Vagina (tissue), 1 donor: ENCODE results near the genes TMEM81, RBBP5, CDK18 and ELK4.

DNA sequence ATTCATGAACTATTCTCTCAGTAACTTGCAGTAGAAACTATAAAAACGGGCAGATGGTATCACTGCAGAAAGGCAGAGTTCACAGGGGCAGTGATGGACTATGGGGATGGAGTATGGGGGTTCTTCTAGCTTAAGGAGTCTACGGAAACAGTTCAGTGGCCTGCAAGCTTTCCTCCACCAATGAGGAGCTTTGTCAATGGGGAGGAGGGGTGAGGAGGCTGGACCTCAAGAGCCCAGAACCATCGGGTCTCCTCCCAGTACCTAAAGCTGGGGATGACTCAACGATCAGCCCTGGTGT lies 11.6 kb downstream of the TMEM81 start:
- PRO-cap: no peak
- RAMPAGE, long total RNA: no peak

DNA sequence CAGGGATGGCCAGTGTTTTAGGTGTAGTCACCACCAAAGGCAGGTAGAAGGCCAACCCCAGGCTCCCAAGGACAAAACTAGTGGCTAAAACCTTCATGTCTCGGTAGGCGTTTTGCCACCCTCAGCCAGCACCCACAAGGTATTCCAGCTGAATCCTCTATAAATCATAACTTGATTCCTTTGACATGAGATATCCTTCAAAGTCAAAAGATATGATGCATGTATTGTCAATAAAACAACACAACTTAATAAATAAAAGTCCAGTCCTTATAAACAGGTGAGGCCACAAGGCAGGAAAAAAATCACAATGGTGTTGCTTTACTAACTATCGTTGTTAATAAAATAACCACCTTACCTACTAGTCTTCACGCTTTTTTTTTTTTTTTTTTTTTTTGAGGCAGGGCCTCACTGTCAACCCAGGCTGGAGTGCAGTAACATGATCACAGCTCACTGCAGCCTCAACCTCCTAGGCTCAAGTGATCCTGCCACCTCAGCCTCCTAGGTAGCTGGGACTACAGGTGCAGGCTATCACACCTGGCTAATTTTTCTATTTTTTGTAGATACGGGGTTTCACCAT lies at the start of gene TMEM81:
TSS of gene TMEM81 (minus strand) at position 237 of the 577 bp plus-strand sequence.
- PRO-cap: no peak
- RAMPAGE, long total RNA: no peak

GRCh38 chr1:205121276-205122164 lies at the start of gene RBBP5:
Gene RBBP5 (minus strand): TSS chr1:205121978.
- PRO-cap: bidirectional peak, plus-strand start at chr1:205122295, minus-strand start at chr1:205121975
- RAMPAGE, long total RNA: start-site peak on the minus strand at chr1:205121971-205121978, 51 reads

DNA sequence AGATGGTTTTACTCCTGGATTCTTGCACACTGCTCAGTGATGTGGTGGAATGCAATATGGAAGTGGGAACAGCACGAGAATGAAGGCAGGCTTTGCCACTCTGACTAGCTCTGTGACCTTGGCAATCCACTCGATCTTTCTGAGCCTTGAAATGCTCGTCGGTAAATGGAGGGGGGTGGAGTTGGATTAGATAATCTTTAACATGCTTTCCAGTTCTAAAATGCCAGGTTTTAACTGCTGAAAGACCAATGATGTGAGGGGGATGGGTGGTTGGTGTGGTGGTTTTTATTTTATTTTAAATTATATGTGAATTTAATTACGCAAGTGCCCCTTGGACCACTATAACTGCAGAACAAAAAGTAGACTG lies 20.2 kb downstream of the DSTYK start:
- PRO-cap: no peak
- RAMPAGE, long total RNA: no peak

DNA sequence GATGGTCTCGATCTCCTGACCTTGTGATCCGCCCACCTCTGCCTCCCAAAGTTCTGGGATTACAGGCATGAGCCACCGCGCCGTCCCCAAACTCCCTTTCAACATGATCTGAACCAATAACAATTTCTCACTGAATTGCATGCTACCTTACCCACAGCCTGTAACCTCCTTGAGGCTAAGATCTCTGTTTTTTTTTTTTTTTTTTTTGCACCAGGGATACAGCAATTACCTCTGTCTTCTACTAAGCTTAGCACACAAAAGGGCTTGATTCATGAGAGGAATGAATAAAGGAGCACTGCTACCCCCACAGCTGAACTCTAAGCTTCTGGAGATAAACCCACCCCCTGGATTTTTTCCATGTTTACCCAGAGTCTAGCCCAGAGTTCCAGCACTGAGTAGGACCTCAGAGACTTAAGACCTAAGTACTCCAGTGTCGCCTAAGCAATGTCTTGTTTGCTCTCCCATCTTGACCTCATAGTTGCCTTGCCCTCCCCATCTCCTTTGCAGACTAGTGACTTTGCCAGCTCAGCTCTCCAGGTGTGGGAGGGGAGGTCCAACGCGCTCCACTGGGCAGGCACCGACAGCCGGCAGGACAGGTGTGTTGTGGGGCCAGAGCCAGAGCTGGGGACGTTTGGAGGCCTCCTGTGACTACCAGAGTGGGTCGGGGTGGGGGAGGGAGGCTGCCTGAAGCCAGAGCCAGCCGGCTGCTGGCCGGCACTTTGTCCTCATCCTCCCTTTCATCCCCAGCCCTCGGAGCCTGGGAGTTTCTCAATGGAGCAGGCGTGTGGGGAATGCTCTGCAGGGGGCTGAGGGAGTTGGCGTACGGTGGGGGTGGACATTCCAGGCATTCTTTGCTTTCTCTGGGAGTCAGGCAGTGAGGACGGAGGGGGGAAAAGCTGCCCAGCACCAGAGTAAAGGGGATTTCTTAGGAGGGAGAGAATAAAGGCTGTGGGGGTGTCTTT lies 20.5 kb downstream of the NUAK2 start:
- PRO-cap: no peak
- RAMPAGE, long total RNA: no peak

DNA sequence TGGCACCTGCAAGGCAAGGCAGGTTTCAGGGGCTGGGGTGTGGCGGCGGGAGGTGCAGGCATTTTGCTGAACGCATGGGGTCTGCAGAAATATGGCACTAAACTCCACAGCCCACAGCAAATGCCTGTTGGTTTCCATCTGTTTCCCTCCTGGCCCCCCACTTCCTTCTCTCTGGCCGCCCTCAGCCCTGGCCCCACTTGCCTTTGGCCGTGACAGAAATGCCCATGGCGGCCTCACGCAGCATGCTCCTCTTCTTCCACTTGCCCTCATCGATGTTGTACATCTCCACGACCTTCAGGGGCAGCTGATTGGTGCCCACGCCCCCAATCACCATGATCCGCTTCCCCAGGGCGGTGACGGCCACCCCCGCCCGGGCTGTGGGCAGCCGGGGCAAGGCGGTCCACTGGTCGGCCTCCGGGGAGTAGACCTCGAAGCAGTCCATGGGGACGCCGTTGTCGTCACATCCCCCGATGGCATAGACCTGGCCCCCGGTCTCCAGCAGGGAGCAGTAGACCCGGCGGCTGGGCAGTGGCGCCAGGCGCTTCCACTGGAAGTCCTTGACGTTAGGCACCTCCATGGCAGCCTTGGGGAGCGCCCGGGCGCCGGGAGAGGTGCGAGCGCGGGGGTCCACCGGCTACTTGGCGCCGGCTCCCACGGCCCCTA lies 13.6 kb downstream of the KLHDC8A start:
- PRO-cap: no peak
- RAMPAGE, long total RNA: start-site peak on the minus strand centred at position 446 of the sequence, 163 bp wide, 14 reads

GRCh38 chr1:205352488-205352931 lies 4.2 kb downstream of the KLHDC8A start:
- PRO-cap: no peak
- RAMPAGE, long total RNA: no peak

GRCh38 chr1:205354747-205355514 lies 1.8 kb downstream of the KLHDC8A start:
- PRO-cap: no peak
- RAMPAGE, long total RNA: no peak

- PRO-cap: no peak
- RAMPAGE, long total RNA: no peak
These were observed 3.3 kb upstream of the KLHDC8A start for GRCh38 chr1:205359596-205360801.

DNA sequence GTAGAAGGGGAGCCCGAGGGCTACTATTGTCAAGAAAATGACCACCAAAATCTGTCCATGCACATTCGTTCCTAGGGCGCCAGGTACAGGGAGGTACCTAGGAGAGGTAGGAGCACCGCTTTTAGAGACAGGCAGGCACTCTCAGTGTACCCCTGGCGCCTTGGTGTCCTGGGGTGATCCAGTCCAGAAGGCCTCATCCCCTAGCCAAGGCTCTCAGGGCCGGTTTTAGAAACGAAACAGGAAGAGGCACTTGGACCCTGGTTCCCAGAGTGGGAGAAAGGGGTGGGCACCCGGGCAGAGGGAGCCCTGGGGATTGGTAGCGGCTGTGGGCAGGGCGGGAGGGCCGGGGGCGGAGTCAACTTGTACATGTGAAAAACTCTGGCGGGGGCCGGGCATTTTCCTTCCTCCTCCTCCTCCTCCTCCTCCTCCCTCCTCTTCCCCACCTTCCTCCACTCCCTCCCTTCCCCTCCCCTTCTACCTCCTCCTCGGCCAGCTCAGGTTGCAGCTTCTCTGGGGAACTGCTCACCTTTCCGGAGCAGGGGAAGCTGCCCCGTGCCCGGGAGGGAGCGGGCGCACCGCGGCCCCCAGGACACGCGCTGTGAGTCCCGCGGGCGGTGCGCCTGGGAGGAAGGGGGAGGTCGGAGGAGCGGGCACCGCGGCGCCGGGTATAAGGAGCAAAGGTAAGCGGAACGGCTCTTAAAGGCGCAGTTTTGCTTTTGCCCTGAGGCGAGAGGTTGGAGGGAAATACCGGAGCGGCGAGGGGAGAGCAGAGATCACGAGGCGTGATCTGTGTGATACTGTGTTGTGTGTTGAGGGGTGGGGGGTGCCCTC lies at the start of gene CDK18:
TSS of gene CDK18 (plus strand) at position 471 of the 831 bp plus-strand sequence.
- PRO-cap: bidirectional peak, plus-strand start at position 367 of the sequence, minus-strand start at position 227 of the sequence
- RAMPAGE, long total RNA: start-site peak on the plus strand centred at position 464 of the sequence, 27 bp wide, 27 reads

GRCh38 chr1:205505030-205505654 lies 673 bp downstream of the CDK18 start:
- PRO-cap: no peak
- RAMPAGE, long total RNA: no peak

DNA sequence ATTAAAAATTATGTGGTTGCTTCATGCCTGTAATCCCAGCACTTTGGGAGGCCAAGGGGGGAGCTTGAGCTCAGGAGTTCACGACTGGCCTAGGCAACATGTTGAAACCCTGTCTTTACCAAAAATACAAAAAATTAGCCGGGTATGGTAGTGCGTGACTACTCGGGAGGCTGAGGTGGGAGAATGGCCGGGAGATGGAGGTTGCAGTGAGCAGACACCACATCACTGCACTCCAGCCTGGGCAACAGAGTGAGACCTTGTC lies 2.1 kb downstream of the ELK4 start:
- PRO-cap: no peak
- RAMPAGE, long total RNA: no peak

GRCh38 chr1:205631943-205632128 lies at the start of gene ELK4:
Gene ELK4 (minus strand): TSS chr1:205632011.
- PRO-cap: bidirectional peak, plus-strand start at chr1:205632026, minus-strand start at chr1:205631991
- RAMPAGE, long total RNA: no peak

DNA sequence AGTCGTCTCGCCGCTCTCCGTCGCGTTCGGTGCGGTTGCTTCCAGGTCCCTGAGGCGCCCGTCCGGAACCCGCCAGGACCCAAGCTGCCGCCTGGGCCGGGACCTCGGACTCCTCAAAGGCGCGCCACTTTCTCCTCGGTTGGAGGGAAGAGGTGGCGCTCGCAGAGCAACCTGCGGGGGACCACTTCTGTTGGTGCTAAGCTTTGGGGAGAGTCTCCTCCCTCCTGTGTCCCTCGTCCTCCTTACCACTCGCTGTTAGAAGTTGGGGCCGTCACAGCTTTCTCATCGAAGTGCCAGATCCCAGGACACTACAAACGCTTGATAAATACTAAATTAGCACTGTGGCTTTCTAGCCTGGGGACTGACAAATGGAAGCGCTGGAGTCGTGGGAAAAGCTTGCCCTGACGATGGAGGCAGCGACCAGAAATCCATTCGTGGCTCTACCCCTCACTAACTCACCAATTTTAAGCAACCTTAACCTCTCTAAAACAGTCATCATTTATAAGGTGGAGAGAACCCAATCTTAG lies 381 bp upstream of the ELK4 start:
- PRO-cap: no peak
- RAMPAGE, long total RNA: no peak

GRCh38 chr1:205639376-205639898 lies 7.6 kb upstream of the ELK4 start:
- PRO-cap: no peak
- RAMPAGE, long total RNA: no peak

DNA sequence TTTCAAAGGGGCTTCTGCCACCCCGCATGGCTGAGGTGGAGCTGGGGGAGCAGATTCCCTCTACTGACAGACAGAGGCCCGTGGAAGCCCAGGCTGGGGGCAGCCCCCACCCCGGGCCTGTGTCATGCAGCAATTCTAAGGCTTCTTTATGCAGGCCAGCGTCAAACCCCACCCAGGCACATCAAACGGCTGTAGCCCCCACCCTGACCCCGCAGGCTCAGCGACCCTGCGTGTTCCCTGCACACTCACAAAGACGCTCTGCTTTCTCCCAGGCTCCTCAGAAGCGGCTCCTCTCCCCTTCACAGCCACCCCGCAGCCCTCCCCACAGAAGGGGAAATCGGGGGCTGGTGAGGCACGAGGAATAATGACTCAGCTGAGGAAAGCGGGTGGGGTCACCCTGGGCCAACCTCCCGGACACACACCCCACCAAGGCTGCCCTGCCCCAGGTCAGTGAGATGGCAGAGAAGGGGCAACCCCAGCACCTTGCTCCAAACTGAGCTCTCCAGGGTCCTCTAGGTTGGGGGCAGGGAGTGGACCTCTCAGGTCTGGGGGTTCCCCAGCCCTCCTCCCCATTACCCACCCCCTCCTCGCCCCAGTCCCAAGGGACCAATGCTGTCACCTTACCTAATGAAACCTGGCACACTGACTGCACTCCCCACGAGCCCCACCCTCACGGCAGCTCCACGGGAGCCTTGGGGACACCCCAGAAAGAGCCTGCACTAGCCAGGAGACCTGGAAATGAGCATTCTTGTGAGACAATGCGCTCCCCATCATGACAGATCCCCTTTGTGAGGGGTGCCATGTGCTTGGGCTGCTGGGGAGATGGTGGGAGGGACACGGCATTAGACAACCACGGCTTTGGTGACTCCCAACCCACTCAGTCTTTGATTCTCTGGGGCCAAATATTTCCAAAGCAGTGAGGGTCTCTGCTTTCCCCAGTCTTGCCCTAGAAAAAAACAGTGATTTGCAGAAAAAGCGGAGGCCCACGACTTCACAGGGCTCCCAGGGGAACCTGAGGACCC lies 10.6 kb downstream of the SLC45A3 start:
- PRO-cap: no peak
- RAMPAGE, long total RNA: no peak

GRCh38 chr1:205671889-205672458 lies 8.3 kb downstream of the SLC45A3 start:
- PRO-cap: no peak
- RAMPAGE, long total RNA: no peak

GRCh38 chr1:205713164-205714191 lies 33.2 kb upstream of the SLC45A3 start:
- PRO-cap: no peak
- RAMPAGE, long total RNA: no peak

DNA sequence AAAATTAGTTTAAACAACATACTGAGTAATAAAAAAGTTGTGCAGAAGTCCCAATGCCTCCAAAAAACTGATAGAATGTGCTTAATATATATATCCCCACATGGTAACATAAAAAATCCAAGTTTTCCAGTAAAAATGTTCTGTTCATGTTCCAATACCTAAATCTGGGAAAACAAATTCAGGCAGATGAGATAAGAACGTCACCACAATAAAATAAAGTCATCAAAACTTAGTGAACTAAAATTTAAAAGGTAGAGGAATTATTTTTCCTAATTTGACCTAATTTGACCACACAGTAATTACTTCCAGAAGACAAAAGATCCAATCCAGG lies 2.0 kb downstream of the NUCKS1 start:
- PRO-cap: no peak
- RAMPAGE, long total RNA: no peak

DNA sequence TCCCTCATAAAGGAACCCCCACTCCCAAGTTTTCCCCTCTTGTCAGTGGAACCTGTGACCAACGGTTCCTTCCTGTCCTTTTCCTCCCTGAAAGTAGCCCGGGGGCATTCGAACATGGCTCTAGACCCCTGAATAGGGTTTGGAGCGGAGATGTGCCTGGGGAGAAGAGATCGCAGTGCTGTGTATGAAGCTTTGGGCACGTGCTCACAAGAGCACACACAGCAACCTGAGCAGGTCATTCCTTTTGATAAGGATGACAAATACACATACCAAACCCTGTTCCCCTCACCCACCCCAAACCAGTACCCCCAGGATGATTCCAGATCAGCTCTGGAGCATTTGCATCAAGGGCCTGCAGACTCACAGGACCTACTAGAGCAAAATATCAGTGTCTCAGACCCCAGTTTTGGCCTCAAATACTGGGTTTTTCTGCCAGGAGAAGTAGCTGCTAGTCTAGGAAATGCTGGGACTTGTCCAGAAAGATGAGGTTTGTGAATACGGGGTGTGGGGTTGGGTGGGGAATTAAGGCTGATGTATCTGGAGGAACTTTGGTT lies 1.2 kb upstream of the SLC41A1 start:
- PRO-cap: no peak
- RAMPAGE, long total RNA: no peak